Neutrophil (primary cell): ENCODE results near the gene GTSE1.

GRCh38 chr22:45497894-45498347 lies 4.8 kb upstream of the FBLN1 start:
- PRO-cap: no peak

DNA sequence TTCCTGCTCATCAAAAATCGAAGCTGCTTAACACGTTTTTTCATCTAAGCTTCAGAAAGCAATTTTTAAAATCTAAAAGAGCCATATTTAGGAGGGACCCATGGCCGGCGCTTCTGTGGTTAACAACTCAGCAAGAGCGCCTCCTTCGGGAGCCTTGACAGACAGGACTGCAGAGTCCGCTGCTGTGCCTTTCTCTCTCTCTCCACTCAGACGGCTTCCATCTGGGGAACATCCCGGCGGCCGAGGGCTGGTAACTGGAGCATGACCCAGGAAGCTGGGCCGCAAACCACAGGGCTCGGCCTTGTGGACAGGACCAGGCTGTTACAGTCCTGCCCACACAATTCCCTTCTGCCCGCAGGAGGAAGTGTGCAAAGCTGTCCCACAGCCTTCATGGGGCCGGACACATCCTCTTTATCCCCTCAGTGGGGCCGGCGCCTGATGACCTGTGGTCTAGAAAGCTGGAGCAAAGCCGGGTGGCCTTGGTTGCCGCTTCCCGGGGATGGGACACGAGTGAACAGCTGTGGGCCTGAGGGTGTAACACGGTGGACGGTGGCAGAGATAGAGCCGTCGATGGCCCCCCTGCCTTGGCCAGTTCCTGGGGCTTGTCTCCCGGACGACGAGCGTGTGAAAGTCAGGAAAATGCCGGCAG lies 49.9 kb downstream of the FBLN1 start:
- PRO-cap: no peak

- PRO-cap: no peak
These were observed 51.4 kb downstream of the FBLN1 start for GRCh38 chr22:45554063-45554511.

- PRO-cap: no peak
These were observed 62.7 kb upstream of the ATXN10 start for GRCh38 chr22:45608961-45609296.

GRCh38 chr22:46044263-46044453 lies 67.2 kb upstream of the WNT7B start:
- PRO-cap: no peak

DNA sequence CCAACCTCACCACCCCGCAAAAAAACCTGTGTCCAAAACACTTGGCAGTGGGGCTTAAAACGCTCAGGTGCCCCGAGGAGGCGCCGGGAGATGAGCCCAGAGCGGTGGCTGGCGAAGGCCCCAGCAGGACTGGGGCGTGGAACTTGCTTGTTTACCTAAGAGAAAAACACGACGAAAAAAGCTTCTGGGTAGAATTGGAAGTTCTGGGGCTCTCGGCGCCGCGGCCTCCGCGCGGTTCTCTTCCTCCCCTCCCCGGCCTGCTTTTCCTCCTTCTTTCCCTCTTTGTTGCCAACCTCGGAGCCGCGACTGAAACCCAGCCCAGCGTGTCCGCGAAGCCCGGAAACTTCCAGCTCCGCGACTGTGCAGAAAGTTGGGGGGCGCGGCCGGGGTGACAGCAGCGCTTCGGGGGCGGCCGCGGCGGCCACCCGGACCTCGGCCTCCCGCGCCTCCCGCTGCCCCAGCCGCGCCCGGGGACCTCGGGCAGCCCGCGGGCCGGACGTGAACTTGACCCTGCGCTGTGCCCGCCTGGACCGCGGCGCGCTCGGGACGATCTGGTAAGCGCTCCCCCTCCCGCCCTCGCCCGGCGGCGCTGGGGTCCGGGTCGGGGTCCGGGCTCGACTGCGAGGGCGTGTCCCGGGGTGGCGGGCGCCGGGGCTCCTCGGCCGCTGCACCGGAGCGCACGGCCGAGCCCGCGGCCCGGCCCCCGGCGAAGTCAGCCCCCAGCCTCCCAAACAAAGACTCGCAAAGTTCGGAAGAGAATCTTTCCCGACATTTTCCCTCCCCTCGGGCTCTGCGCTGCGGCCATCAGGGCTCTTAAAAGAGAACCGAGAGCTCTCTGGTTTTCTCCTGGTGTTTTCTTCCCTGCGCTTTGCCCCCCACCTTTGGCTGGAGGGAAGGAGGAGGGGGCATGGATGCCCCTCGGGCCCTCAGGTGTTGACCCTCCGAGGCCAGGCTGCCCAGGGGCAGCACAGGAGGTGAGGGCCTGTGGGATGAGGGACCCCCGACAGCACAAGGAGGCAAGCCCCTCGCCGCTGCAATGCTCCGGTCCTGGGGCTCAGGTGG lies 67.8 kb upstream of the WNT7B start:
- PRO-cap: bidirectional peak, plus-strand start at position 191 of the sequence, minus-strand start at position 24 of the sequence; bidirectional peak, plus-strand start at position 601 of the sequence, minus-strand start at position 451 of the sequence

DNA sequence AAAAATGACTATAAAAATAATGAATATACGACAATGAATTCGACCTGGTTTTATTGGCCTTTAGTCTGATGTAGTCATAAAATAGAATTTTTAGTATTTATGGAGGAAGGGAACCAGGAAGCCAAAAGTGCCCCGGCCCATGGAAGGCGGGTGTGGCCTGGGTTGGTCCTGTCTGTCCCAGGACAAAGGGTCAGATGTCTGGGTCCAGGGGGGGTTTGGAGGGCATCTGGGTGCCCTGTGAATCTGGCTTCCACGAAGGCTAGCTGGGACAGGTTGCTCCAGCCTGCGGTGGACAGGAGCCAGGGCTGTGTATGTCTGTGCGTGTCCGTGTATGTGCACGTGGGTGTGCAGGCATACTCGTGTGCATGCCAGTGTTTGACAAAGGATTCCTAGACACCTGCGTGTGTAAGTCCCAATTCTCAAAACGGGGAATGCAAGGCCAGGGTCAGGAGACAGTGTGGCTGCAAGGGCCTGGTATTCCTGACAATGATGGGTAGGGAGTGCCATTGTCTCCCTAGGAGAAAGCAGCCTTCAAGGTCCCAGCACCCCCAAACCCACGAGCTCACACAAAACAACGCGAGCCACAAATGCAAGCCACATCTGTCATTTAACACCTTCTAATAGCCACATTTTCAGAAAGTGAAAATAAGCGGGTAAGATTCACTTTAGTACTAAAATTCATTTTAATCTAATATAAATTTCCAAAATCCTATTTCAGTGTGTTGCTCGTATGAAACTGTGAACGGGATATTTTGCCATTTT lies 78.3 kb upstream of the WNT7B start:
- PRO-cap: no peak

GRCh38 chr22:46057730-46058561 lies 81.0 kb upstream of the WNT7B start:
- PRO-cap: no peak

DNA sequence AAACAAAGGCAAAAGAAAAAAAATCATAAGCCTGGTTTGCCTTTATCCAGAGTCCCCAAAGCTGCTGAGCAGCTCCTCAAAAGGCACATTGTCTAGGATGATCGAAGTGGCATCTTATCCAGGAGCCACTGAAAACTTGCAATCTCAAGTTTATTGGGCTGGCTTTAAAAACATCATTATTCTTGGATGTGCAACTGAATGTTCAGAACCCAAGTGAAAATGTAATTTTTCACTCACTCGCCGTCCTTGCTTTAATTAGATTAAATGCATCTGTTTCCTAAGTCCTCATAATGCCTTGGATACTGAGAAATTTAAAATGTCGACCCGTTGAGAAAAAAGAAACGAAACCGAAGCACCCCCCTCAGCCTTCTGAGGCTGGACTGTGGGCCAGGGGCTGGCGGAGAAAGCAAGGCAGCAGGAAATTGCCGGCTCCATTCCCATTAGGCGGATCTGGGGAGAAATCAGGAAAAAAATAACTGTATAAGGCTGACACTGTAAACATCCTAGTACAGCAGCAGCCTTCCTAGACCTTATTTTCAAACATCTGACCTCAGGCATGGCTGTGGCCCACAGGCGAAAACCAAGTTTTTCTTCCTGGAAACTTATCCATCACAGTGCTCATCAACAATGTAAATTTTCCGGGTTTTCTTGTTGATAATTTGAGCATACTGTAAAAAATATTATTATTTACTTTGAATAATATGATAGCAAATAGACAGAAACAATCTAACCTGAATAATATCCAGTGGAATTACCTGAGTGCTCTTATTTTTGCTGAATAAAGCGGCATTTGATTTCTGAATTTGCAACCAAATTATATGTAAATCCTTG lies 82.7 kb upstream of the PPARA start:
- PRO-cap: no peak

- PRO-cap: no peak
These were observed 74.4 kb upstream of the PPARA start for GRCh38 chr22:46075677-46076614.

DNA sequence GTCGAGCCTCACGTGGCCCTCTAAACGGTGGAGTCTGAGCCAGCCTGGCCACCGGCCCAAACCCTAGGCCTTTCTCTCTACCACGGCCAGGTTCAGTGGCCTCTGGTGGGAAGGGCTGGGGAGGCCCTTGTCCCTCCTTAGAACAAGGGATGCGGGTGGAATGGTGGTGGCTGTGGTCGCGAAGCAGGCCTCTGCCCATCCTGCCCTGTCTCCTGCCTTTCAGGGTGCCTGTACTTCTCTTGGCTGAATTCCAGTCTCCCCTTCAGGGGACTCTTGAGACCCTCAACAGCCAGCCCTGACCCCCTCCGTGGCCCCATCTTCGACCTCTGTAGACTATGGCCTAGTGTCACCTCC lies 59.9 kb upstream of the PPARA start:
- PRO-cap: no peak

DNA sequence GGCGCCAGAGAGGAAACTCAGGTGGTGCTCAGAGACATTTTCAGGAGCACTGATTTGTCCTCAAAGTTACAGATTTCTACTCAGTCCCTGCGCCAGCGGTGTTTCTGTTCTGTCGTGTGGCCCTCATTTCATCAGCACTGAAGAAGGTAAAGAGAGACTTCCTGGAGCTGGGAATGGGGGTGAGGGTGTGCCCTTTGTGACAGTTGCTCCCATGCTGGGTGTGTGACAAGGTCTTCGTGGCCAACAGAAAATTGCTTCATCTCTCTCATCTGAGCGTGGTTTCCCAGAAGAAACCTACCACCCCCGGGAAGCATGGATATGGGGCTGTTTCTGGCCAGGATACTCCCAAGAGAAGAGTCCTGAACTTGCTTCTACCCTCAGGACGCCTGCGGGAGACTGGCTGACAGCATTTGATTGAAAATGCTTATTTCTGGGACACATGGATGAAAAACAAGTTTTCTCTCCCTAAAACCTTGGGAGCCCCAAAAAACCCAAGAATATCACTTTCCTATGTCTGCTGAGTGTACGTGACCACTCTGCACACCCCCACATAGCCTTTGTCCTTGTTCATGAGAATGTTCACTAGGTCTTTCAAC lies 1.9 kb upstream of the PPARA start:
- PRO-cap: no peak

DNA sequence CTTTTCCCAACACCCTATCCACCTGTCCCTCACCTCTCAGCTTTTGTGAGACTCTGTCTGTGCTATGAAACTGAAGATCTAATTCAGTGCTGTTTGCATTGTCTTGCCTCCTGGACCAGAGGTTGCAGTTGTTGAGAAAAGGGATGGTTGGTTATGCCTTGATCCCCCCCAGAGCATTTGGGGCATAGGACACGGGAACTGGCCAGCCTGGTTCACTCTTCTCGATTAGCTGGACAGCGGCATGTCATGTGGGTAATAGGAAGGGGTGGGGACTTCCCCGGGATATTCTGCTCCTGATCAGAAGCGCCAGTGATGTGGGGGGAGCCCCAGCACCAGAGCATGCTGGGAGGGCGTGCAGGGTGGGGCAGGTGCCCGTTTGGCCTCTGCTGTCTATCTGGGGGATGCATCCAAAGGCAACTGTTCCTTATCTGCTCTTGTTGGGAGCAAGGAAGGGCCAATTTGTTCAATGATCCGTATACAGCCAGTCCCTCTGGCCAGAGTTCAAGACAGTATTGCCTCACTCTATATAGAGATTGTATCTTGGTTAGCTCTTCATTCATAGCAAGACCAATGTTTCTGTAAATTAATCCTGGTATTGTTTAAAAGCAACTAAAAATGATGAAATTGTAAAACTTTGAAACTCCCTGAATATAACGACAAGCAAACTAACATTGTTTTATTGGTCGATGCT lies 43.5 kb downstream of the PPARA start:
- PRO-cap: no peak

DNA sequence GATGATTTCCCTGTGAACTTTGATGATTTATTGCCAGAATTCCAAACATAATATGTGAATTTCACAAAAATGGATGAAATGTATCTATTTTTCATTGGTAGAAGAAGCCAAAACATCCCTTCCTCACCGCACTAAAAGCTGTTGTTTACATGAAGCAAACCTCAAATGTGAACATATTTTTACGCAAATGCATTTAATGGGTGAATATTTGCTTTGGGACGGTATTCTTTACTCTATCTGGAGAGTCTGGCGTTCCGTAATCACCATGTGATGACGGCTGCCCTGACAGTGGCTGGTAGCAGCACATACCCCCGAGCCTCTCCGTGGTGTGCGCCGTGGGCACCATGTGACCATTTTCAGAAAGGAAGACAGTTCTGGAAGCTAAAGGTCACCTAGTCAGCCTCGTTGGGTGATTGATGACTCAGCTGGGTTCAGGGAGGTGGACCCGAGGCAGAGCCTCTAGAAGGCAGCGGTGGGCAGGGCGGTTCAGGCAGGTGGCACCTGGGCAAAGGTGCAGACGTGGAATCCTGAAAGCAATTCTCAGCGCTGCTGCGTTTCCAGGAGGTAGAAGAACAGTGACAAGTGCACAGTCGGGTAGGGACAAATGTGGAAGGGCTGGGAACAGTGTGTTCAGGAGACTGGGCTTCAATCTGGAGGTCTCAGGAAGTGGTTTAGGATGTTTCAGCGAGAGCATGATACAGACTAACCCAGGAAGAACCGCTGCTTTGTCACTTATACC lies 45.3 kb downstream of the PPARA start:
- PRO-cap: no peak

GRCh38 chr22:46225190-46226163 lies 24.6 kb downstream of the CDPF1 start:
- PRO-cap: no peak

DNA sequence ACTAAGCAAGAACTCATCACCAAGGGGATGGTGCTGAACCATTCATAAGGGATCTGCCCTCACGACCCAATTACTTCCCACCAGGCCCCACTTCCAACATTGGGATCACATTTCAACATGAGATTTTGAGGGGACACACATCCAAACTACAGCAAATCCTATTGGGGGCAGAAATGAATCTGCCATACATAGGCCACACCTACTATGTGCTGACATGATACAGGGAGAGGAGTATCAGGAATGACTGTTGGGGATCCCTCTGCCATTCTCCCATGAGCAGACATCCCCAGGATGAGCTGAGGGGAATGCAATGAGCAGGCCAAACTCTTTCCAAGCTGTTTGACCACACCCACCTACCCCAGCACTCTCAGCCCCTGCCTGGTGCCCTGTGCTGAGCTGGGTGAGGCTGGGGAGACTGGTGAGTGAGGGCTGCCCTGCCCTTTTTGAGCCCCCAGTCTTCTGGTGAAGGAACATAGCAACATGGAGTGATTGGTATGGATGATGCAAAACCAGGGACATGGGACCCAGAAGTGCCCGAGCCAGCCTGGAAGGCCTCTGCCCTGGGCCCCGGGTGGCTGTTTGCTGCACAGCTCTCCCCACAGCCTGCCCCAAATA lies 1.2 kb upstream of the GTSE1 start:
- PRO-cap: no peak

- PRO-cap: unidirectional peak, minus-strand start at chr22:46296685; unidirectional peak, minus-strand start at chr22:46296713
These were observed at the start of gene GTSE1 for GRCh38 chr22:46296183-46297268. TSS of gene GTSE1 (plus strand) at chr22:46296870.

- PRO-cap: no peak
These were observed 41.2 kb downstream of the TRMU start for GRCh38 chr22:46376769-46377122.

- PRO-cap: no peak
These were observed 83.2 kb downstream of the TRMU start for GRCh38 chr22:46418635-46419157.

DNA sequence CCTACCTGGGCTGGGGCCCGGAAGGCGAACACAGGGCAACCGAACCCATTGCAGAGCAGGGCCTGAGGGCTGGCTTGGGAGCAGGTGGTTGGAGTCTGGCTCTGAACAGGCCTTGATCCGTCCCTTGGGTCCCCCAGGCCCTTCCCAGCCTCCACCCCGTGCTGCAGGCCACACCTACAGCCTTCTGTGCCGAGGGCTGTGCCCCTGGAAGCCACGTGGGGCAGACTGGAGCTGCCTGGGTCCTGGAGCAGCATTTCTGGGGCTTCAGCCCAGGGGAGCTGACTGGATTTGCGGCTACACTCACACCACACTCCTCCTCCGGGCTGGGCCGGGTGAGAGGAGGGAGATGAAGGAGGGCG lies 26.3 kb upstream of the CELSR1 start:
- PRO-cap: no peak